Frontal cortex (tissue), 2 donors: ENCODE results near the genes EMP2, NUBP1 and TVP23A.

GRCh38 chr16:8643989-8645104, 22.8 kb downstream of the METTL22 start:
- RAMPAGE, long total RNA: no peak

GRCh38 chr16:8741795-8742455, 55.5 kb downstream of the TMEM186 start:
- RAMPAGE, long total RNA: no peak

- RAMPAGE, long total RNA: no peak
Measured at GRCh38 chr16:8795363-8796191, 1.9 kb downstream of the TMEM186 start.

- RAMPAGE, long total RNA: no peak
Measured at GRCh38 chr16:8798012-8798657, 496 bp downstream of the PMM2 start.

GRCh38 chr16:8928116-8928780, 35.5 kb downstream of the USP7 start:
- RAMPAGE, long total RNA: no peak

DNA sequence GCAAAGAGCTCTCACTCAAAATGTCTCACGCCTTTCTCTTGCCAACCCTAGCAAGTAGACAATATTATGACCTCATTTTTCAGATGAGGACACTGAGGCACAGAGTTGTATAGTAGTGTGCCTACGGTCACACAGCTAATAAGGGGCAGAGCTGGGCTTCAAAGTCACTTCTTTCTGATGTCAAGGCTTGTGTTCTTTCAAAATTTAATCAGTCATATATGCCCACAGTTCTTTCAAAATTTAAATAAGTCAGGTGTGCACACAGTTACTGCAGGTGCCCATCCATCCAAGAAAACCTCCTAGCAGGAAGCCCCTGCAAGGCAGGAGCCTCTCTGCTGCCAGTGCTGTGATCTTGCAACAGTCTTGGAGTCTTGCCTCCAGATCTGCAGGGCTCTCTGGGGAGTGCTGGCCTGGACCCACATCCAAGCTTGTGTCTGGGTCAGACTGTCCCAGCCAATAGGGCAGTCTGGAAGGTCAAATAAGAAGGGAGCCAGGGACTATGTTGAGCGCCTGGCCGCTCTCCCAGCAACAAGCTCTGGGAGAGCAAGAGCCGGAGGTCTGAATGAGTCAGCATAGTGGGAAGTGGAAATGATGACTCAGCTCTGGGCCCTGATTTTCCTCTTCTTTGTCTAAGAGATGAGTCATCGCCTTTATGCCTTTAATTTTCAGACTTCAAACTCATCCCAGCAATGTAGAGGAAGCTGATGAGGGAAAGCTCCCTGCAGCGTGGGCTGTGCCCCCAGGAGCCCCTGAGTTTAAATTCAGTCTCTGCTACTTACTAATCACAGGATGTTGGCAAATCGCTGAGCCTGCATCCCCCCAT, 43.9 kb upstream of the HAPSTR1 start:
- RAMPAGE, long total RNA: no peak

DNA sequence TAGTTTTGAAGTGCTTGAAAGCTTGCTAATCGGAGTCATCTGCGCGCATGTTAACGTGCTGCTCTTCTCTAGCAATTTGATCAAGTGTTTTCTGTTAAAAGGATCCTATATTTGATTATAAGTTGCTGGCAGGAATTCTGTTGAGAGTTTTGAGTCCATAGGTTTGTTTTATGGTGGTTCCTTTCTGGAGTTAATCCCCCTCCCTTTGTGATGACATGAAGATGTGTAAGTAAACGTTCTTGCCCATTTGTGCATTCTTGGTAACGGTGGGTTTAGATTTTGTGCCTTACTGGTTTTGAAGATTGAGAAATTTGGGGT, 2.0 kb downstream of the HAPSTR1 start:
- RAMPAGE, long total RNA: no peak

GRCh38 chr16:9101953-9102700, 10.7 kb downstream of the HAPSTR1 start:
- RAMPAGE, long total RNA: no peak

DNA sequence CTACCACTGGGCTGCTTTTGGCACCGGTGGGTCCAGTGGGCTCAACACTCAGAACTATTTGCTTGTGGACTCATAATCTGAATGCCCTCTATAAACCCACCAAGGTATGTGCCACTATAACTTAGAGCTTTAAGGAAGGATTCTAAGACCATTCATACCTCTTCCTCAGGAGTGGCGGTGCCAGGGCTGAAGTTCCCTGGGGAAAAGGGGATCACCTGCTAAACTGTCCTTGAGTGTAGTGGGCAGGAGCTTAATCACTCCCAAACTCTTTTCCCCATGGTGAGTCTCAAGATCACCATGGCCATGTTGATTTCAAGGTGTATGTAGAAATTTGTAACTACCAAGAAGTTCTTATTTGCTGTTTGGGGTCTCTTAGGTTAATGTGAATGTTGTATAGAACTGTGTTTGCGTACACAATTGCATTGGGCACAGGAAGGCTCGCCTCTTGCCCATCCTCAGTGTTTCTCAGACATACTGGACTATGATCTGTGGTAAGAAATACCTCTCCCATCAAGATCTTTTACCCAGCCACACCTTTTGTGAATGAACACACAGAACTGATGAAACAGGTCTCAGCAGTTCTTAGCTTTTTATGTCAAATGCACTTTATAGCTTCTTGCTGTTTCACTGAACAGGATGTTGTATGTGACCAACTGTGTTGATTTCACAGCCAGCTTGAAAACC, 31.3 kb downstream of the HAPSTR1 start:
- RAMPAGE, long total RNA: no peak

- RAMPAGE, long total RNA: no peak
Measured at GRCh38 chr16:9302225-9302603, 210.8 kb downstream of the HAPSTR1 start.

DNA sequence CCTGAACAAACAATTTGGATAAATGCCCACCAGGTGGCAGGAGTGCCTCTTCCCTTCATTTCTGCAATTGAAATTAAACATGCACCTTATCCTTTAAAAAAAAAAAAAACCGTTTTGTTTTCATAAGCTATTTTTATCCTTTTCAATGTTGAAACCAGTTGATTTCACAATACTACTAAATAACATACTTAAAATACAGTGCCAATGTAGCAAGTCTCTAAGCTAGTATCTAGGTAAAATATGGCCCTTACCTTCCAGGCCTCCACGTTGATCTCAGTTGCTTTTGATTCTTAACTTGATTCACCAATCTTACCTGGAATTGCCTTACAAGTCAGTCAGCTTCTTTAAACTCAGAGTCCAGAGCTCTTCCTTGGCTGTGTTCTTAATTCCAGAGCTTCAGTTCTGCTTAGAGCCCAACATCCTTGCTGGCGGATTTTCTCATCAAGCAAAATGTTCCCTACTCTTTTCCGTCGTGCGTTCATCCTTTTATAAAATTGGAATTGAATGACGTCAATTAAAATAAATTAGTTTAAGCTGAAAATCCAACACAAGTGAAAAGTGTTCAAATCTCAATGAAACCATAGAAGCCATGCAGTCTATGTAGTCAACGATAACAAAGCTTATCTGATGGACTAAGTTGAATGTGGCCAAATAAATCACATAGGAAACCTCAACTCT, 65.5 kb downstream of the EMP2 start:
- RAMPAGE, long total RNA: no peak

DNA sequence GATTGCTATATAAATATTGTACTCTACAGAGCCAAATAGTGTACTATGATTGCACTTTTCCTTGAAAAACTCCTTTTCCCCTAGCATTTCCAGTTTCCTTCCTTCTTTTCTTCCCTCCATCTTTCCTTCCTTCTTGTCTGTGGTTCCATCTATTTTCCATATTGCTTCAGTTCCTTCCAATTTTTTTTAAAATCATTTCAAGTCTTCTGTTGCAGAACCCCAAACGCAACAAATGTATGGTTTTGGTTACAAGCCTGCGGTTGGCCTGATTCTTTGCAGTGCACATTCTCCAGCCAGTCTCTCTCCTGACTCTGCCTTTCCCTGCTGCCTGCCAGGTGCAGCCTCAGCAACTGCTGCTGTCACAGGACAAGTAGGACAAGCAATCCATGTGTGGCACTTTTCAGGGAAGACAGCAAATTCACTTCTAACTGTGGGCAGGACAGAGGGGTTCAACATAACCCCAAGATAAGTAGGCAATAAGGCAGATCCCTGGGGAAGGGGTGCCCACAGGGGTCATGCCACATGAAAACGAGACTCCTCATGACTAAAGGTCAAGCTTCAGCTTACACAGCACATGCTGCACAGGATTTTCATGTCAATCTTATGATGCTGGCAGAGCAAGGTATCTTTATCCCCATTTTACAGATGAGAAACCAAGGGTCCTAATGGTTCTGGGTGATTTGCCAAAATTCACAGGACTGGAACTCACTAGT, 24.1 kb downstream of the EMP2 start:
- RAMPAGE, long total RNA: no peak

GRCh38 chr16:10577253-10578327, 2.8 kb downstream of the EMP2 start:
- RAMPAGE, long total RNA: no peak

- RAMPAGE, long total RNA: no peak
Measured at GRCh38 chr16:10580441-10581200, at the start of gene EMP2. Gene EMP2 (minus strand): TSS chr16:10580598.

- RAMPAGE, long total RNA: no peak
Measured at GRCh38 chr16:10743484-10744446, at the start of gene NUBP1. Gene NUBP1 (plus strand): TSS chr16:10743842.

DNA sequence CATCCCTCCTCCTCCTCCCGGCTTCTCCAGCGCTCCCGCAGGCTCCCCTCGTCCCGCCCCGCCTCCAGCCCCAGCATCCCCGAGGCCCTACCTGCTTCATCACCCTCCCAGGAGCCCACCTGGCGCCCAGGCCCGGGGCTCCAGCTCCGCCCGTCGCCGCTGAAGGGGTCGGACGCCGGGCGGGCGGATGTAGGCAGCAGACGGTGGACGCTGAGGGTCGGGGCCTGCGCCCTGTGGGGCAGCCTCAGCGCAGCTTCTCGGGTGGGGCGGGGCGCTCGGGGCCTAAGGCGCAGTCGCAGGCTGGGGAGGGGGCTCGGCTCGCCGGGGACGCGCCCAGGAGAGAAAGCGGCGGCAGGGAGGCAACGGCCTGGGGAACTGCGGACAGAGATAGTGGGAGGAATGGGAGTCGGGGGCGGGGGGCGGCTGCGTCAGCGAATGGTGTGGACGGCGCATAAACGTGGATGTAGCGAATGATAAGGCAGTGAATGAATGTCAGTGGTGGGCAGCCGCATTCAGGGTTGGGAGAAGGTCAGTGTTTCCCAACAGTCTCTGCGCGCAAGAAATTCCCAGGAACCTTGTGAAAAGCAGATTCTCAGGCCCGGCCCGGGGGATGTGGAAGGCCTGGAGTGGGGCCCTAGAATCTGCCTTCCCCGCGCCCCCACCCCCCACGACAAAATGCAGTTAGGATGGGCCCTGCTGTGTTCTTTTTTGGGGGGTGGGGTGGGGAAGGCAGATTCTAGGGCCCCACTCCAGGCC, at the start of gene TVP23A:
Gene TVP23A (minus strand): TSS at position 401 of the 756 bp plus-strand sequence.
- RAMPAGE, long total RNA: no peak

- RAMPAGE, long total RNA: no peak
Measured at GRCh38 chr16:10957785-10958043, 13.3 kb downstream of the CLEC16A start.

DNA sequence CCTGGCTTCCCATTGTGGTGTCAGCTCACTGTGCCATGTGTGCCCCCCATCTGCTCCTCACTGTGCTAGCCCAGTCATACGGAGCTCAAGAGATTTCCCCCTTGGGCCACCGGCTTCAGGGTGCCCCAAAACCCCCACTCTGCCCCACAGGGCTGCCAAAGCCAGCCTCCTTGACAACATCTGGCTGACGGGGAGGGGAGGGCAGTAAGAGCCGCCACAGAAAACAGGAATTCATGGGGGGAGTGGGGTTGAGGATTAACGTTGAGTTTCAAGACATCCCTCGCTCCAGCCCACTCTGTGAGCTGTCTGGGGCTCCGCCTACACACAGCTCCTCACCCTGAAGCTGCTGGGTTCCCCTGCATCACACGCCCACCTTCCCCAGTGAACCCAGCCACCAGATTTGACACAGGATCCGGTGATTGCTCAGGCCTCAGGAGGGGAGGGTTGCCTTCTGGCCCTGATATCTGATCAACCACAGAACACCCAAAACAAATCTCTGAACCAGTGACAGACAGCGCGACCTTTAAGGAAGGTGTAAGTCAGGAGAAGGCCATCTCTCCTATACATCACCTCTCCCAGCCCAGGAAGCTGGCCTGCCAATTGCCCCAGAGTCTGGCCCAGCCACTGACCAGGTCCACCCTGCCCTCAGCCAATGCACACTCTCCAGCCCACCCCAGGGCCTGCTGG, 132.0 kb downstream of the CLEC16A start:
- RAMPAGE, long total RNA: no peak

DNA sequence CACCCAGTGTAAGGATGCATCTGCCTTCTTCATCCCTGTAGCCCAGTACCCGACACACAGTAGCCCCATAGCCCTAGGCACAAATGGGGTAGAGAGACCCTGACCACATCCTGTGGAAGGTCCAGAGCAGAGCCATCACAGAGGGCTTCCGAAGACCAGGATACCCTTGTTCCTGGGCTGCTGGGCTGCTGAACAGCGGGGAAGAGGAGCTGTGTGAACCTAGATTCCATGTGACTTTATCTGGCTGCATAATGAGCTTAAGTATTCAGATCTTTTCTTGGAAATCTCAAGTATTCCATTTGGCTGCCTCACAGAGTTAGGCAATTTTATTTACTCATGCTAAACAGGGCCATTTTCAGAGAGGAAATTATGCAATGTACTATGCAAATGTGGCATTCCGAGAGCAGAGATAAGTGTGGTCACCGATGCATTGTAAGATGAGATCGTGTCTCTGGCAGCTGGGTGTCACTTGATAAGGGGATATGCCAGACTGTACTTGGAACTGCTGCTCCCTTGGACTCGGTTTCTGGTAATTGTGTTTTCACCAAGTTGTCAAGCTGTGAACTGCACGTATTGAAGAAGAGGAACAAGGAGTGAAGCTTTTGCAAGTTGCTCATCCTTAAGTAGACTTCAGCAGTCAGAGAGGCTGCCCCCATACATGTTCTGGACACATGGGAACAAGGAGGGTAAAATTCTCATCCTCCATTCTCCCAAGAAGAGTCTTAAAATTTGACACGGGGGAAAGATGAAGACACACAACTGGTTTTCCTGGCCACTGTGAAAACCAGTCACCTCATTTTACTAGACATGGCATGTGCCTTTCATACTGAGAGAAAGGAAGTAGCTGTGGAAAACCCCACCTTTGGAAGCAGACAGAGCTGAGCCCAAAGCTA, 151.0 kb downstream of the SOCS1 start:
- RAMPAGE, long total RNA: no peak

GRCh38 chr16:11238441-11238665, 17.7 kb downstream of the SOCS1 start:
- RAMPAGE, long total RNA: no peak